Pulmonary artery (tissue), 1 donor: ENCODE results near the gene AK7.

DNA sequence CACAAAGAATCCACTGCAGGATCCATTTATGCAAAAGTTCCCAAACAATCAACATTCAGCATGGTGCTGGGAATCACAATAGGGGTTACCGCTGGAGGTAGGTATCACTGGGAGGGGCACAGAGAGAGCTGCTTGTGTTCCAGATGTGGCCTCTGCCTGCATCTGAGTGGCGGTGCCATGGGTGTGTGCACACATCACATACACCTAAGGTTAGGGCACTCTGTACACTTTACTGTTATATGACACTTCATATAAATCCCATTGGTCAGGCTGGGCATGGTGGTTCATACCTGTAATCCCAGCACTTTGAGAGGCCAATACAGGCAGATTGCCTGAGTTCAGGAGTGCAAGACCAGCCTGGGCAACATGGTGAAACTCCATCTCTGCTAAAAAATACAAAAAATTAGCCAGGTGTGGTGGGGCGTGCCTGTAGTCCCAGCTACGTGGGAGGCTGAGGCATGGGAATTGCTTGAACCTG is 30.7 kb downstream of the CLMN start:
- PRO-cap = no peak

GRCh38 chr14:95317927-95318917 is 1.5 kb downstream of the CLMN start:
- PRO-cap = no peak

GRCh38 chr14:95434016-95434415 is 82.4 kb downstream of the SYNE3 start:
- PRO-cap = no peak

GRCh38 chr14:95462872-95463947 is 53.2 kb downstream of the SYNE3 start:
- PRO-cap = no peak

DNA sequence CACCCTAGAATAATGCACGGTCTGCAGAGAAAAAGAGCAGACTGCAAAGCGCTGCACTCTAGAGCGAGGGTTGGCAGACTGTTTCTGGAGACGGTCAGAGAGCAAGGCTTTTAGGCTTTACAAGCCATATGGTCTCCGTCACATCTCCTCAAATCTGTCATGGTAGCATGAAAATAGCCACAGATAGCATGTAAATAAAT is 19.0 kb downstream of the SYNE3 start:
- PRO-cap = no peak

DNA sequence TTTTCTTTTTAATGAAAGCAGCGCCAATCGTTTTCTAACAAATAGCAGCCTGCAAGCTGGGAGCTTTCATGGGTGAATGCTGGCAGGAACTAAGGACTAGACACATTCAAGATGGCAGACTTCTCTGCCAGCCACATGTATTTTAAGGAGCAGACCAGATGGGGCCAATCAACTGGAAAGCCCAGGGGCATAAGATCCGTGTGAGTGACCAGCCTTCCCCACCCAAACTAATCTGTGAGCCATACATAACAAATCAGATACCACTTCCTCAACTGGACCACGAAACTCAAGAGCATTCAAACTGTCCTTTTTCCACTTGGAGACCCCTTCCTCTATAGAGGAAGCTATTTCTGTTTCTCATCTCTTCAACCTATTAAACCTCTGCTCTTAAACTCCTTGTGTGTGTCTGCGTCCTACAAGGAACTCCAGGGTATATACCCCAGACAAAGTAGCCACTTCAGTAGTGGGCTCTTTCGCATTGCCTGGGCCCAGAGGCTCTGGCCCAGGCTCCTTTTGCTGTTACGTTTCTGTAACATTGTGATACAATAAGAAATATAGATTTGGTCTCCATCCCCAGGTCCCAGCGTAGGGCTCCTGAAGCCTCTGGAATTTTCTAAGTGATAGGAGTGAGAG is 9.8 kb downstream of the TCL1B start:
- PRO-cap = no peak

DNA sequence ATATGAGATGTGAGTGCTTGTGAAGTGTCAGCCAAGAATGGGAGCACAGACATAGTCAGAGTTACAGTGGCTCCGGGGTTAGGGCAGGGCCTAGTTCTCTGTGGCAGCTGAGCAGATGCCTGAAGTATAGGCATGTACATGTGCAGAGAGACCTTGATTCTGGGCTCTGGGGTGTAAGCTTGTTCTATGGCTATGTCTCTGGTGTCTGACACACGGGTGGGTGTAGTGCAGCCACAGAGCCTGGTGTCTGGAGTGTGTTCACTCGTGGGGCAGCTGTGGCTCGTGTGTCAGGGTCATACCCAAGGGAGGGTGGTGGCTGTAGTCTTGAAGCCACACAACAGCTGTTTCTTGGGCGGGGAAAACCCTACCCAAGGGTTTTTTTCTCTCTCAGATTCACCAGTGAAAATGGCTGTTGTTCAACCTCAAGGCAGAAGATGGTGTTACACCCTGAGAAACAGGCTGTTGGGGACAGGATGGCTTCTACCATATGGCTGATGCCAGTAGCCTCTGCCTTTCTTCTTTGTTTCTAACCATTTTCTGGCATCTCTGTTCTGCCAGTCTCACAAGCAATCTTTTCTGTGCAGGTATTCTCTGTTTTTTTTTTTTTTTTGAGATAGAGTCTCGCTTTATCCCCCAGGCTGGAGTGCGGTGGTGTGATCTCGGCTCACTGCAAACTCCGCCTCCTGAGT is 12.0 kb upstream of the TCL1A start:
- PRO-cap = no peak

- PRO-cap = no peak
Measured at GRCh38 chr14:95875762-95876398, 162.0 kb upstream of the TCL1A start.

DNA sequence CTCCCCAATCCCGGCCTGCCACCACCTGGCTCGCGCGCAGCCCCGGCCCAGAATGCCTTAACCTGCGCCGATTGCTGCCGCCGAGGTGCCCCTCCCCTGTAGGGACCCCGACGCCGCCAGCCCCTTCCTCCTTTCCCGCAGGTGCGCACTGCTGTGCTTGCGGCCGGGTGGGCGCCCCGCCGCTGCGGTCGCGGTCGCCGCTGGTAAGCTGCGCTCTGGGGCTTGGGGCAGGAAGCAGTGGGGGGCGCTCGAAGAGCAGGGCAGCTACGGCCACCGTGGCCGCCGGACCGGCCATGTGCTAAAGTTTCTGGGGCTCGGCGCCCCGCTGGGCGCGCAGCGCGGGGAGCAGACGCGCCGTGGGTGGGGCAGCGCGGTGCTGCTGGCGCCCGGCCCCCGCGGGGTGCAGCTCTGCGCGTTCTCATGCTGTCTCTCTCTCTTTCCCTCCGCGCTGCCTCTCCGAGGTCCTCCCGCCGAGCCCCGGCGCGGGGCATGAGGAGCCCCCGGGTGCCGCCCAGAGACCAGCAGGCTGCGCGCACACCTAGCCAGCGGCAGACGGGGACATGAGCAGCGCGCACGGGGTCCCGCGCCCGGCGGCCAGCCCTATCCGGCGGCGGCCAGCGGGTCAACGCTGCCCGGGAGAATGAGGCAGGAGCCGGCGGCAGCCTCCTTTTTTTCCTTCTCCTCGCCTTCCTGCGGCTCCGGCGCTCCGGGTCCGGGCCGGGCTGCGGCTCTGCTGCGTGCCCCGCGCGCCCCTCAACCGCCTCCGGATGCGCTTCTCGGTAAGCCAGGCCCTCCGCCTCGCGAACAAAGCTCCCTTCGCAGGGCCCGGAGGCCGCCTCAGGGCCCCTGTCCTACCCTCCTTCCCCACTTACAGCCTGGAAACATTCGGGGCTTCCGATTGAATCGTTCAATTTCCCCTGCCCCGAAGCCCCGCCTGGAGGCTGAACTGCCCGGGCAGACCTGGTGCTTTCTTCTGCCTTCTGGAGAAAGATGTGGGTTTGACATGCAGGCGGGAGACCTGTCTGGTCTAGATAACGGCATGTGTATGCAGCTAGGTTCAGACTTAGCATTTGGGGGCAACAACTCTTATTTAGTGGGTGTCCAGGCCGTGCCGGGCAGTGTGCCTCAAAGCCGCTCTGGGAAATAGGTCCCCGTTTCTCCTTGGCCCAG is 162.4 kb upstream of the C14orf132 start:
- PRO-cap = no peak

GRCh38 chr14:96117047-96117653 is 78.0 kb downstream of the C14orf132 start:
- PRO-cap = no peak

DNA sequence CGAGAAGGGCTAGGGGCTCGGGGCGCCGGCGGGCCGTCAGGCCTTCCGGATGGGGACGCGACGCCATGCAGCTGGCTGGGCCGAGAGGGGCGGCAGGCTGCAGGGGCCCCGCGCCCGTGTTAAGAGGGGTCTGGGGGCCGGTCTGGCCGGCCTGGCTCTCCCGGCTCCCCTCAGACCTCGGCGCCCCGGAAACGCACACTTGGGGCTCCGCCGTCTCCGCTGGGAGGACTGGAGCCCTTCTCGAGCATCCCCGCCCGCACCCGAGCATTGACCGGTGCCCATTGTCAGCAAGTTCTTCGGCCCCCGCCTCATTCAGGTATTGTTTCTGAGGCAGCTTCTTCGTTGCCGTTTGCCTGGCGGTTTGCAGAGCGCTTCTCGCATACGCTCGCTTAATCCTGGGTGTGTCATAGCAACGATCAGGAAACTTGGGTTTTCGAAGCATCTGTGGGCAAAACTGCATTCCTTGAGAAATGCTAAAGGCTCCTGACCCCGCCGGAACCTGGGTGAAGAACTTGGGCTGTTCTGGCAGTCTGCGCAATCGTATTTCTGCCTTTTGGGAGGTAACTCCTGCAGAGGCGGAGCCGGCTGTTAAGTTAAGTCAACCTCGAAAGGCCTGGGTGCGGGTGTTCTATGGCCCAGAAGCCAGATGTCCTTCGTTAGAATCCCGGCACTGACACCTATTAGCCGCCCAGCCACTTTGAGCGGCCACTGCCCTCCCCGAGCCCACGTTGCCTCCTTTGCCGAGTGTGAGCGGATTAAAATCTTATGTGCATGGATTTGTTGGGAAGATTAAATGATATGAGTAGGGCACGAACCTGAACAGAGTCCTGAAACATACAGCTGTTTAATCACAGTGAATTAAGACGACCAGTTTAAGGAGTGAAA is 526 bp downstream of the GSKIP start:
- PRO-cap = no peak

DNA sequence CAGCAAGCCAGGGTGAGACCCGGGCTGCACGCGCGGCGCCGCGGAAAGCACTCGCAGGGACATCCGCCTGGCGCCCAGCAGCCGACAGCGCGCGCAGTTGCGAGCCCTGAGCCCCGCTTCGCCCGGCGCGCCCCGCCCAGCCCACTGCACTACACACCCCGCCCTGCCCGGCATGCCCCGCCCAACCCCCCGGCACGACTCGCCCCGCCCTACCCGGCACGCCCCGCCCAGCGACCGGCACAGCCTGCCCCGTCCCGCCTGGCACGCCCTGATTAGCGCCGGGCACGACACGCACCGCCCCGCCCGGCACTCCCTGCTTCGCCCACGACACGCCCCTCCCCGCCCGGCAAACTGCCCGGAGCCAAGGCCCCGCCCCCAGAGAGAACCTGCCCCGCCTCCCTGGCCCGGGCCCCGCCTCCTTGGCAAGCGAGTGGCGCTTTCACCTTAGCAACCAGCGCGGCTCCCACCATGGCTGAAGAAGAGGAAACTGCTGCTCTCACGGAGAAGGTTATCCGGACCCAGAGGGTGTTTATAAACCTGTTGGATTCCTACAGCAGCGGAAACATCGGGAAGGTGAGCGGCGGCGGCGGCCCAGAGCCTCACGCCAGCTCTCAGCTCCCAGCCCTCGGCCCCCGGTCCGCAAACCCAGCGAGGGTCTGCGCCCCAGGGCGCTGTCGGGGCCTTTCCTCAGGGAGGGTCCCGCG is at the start of gene AK7:
Gene AK7 (plus strand): TSS at position 442 of the 704 bp plus-strand sequence.
- PRO-cap = unidirectional peak, minus-strand start at position 93 of the sequence; unidirectional peak, minus-strand start at position 124 of the sequence; unidirectional peak, minus-strand start at position 146 of the sequence; unidirectional peak, plus-strand start at position 469 of the sequence

DNA sequence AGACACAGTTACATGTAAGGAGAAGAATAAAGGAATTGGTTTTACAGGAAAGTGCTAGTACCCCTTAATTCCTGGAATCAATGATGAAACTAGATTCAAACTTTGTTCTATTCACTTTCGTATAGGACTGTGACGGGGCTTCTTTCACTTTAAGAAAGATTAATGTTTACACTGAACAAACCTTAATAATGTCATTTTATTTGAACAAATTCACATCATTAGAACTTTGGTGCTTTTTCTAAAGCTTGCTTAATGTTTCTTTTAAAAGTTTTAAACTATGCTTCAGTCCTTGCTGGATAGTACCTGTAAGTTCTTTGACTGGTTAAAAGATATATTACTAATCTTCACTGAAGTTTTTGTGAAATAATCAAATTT is 36.0 kb downstream of the PAPOLA start:
- PRO-cap = no peak

GRCh38 chr14:97025578-97026373 is 228.6 kb downstream of the VRK1 start:
- PRO-cap = no peak

GRCh38 chr14:97120558-97121223 is 323.5 kb downstream of the VRK1 start:
- PRO-cap = no peak

GRCh38 chr14:97571905-97572242 is 774.7 kb downstream of the VRK1 start:
- PRO-cap = no peak

DNA sequence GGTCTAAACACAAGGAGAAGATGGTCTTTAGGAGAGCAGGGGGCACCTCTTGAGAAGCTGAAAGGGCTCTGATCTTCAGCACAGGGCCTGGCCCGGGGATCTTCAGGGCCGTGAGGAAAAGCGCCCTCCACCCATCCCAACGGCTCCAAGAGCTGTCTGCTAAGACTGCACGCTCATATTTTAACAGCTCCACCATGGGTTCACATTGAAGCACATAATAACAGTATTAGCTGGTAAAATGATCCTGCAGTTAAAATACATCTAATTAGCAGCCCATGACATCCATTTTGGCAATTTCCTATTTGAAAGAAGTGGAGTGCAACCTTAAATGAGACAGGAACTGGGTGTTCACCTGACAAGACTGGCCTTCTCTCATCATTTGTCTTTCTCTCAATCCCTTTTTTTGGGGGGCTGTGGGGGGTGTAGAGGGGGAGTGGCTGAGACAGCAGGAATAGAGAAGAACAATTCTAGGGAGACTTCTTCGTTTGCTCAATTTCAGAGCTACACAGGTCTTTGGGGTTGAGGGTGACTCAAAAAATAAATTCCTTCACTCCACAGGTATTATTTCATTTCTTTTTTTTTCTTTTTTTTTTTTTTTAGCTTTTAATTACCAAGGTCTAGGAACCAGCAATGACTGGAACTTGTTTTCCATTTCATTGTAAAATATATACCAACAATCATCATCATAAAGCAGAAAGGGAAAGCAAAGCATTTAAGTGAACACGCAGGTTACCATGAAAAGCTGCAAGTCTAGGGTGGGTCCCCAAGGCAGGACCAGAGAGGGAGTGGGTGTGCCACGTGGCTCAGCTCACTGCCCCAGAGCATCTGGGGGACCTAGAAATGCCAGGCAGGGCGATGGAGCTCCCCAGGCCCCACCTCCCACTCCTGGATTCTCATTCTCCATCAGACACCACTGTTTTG is 35.1 kb downstream of the BCL11B start:
- PRO-cap = no peak

DNA sequence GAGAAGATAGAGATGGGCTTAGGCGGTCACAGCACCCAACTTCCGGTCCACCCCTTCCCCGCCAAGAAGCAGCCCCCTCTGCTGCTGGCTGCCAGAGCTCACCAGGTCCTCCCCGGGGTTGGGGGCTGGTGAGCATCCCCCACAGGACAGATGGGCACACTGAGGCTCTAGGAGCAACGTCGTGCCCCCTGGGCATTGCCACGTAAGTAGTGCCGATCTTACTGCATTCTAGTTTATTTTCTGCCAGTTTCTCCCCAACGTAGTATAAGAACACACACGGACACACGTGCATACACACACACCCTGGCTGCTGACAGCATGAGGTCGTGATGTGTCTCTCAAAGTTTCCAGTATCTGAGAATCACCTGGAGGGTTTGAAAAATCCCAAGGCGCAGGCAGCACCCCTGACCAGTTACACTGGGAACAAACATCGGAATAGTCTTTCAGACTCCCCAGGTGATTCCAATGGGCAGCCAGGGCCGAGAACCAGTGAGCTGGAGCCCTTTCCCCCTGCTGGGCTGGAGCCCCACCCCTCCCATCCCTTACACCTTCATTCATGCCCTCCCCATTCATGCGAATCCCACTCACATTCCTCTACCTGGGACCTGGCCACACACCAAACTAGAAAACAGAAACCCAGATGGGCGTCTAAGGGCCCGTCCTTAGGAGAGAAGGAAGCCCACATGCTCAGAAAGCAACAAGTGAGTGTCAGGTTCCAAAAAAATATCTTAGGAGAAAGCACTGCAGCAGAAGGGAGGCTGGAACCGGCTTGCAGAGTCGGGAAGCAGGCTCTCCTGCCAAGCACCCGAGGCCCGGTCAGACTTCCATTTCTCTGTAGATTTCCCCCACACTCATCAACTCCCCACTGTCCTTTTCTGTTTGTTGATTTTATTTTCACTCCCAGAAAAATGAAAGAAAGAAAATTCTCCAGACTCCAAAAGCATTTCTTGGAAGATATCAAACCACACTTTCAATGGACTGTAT is 13.8 kb downstream of the BCL11B start:
- PRO-cap = no peak

DNA sequence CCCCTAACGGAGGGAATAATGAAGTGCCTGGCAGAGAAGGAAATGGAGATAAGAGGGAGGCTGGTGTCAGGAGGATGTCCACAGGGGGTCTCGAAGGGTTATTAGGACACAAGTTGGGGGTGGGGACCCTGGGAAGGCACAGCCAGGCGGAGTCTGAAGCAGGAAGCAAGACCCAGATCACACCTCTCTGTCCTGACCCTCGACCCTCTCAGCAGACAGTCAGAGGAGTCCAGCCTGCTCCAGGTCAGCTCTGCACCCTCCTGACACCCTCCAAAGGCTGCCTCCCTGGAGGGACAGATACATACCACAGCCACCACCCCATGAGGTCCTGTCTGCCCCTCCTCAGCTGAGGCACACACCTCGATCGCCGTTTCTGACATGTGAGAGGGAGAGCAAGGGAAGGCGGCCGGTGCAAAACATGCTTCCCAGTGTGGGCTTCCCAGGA is 9.0 kb downstream of the BCL11B start:
- PRO-cap = no peak

DNA sequence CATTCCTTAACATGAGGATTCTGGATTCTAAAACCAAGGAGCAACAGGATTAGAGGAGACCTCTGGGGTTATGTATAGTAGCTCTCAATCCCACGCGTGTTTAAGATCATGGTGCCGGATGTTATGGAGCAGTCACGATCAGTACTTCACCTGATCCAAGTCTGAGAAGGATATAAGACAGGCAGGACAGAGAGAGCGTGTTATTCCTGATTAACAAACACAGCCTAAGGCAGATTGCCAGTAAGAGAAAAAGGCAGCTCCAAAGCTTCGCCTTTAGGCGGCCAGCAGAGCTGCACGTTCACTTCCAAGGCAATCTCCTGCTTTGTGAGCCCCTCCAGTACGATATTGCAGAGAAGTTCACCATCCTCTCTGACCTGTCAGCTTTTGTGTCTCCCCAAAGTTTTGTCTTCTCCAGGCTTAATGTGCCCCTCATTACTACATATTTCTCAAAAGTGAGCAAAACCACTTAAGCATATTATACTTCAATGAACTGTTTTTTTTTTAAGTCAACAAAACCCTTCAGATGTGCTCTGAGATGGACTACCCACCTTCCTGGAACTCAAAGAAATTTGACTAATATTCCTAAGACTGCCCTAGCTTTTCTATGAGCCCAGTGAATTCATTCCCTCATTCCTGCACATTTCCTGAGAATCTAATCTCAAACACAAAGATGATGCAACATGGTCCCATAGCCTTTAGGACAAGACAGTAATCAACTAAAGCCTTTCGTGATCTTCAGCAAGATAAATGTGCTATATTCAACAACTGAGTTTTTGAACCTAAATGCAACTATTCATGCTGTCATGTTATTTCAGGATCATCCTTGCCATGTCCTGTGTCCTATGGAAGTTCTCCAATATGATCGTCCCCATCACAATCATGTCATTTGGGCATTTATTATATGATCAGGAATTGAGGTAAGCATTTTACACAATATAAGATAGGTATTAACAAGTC is 5.2 kb downstream of the SETD3 start:
- PRO-cap = no peak